ENCODE measurements around a stretch of chr21.

DNA sequence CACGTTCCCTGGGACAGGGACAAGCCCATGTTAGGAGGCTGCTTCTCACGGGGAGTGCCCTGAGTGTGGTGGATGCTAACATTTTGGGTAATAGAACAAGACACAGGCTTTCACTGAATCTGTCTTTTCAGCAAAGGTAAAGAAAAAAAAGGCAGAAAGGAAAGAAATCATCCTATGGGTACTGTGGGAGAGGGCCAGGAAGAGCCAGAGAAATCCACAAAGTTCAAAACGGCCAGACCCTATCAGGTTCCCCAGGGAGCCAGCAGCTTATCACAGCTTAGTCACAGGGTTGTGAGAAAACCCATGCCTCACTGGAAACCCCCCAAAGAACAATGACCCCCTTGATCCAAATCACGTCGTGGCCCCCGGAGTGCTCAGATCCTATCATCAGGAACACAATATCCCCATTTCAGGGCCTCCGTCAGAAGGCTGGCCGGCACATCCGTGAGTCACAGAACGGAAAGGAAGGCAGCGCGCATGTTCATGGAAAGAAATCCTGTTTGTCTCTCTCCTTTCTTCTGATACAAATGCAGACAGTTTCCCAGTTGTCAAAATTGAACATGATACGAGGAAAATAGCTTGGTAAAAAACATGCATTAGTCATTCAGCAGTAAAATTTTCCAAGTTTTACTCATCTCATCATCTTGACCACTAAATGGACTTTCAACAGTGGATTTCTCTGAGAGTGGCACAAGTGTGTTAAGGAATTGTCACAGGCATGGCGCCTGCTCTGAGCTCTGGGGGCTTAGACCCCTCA lies 125.0 kb downstream of the RIPK4 start:
- RRBS: 5% methylated on average over 3 of the region's 14 CpGs
CAGE:
- cytosol, long polyA plus RNA: no peak
- long polyA plus RNA: no peak
- nucleus, long polyA plus RNA: no peak

- RRBS: no CpG with 5 or more reads among the region's 4 CpGs
CAGE:
- cytosol, long polyA plus RNA: no peak
- long polyA plus RNA: no peak
- nucleus, long polyA plus RNA: no peak
Observed at GRCh38 chr21:41642469-41642774, 124.4 kb downstream of the RIPK4 start.

DNA sequence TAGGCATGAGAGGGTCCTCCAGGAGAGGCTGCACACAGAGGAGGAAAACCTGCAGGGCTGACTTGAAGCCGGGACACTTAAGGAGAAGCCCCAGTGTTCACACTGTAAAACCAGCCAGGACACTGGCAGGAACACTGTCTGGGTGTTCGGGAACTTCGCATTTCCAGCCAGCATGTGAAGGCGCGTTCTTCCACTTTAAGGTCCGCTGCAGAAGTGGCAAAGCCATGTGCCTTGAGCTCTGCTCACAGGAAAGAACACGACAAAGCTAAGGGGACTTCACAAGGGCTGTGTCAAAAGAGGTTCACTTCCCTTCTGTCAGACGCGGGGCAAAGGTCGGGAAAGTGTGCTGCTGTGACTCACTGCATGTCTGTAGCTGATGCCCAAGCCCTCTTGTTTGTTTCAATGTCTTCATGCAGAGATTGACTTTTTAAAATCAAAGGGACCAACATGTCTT lies 102.8 kb downstream of the RIPK4 start:
- RRBS: no CpG with 5 or more reads among the region's 10 CpGs
CAGE:
- cytosol, long polyA plus RNA: no peak
- long polyA plus RNA: no peak
- nucleus, long polyA plus RNA: no peak

GRCh38 chr21:41664921-41665449 lies 101.9 kb downstream of the RIPK4 start:
- RRBS: 53% methylated on average over 4 of the region's 16 CpGs
CAGE:
- cytosol, long polyA plus RNA: no peak
- long polyA plus RNA: no peak
- nucleus, long polyA plus RNA: no peak

DNA sequence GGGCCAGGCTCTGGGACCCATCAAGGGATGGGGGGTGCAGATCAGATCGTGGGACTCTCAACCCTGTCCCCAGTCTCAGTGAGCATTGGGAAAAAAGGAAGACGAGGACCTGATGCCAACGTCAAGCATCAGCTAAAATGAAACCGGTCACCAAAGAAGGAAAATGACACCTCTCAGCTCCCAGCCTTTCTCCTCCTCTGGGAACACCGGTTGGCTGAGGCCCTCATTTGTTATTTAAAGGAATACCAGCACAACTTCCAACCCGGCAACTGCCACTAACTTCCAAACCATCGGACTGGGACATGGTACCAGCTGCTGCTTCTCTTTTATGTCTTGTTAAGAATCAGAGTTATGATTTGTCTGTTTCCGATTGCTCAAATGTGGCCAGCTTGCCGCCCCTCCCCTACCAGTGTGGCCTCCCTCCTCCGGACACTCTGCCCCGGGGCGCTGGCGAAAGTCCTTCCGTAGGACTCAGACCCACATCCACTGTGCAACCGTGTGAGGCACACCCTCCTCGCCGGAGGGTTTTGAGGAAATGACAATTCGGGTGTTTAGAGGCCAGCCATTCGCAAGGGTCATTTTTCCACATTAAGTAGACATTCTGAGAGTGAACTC lies 5.7 kb downstream of the RIPK4 start:
- RRBS: 45% methylated on average over 7 of the region's 19 CpGs
CAGE:
- cytosol, long polyA plus RNA: no peak
- long polyA plus RNA: no peak
- nucleus, long polyA plus RNA: no peak

DNA sequence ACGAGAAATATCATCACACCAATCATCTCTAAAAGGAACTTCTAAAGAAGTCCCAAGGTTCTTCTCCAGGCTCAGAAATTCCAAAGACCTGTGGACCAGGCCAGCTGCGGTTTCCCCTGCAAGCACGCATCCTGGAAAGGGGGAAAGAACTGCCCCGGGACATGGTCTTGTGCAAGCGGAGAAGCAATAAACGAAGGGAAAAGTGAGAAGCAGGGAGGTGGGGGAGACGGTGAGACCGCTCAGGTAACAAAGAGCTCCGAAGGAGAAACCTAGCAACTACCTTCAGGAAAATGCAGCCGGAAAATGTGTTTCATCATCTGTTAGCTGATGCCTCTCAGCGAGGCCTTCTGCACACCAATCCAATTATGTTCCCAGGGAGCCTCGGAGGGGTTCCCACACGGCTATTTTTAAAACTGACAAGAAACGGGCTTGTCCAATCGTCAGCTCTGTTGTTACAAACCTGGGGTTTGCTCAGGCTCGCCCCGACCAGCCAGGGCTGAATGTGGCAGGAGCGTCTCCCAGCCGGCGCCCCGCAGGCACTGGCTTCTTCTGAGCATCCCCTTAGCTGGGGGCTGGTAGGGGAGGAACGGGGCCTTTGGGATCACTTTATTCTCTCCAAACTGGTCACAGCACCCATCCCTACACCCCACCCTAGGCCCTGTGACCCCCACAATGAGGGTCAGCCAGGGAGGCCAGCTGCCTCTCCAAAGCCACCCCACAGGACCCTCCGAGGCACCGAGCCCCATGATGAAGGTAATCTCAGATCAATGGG lies 3.4 kb downstream of the RIPK4 start:
- RRBS: no CpG with 5 or more reads among the region's 24 CpGs
CAGE:
- cytosol, long polyA plus RNA: no peak
- long polyA plus RNA: no peak
- nucleus, long polyA plus RNA: no peak

- RRBS: no CpG with 5 or more reads among the region's 14 CpGs
CAGE:
- cytosol, long polyA plus RNA: no peak
- long polyA plus RNA: no peak
- nucleus, long polyA plus RNA: no peak
Observed at GRCh38 chr21:41814052-41814438, 47.2 kb upstream of the RIPK4 start.

DNA sequence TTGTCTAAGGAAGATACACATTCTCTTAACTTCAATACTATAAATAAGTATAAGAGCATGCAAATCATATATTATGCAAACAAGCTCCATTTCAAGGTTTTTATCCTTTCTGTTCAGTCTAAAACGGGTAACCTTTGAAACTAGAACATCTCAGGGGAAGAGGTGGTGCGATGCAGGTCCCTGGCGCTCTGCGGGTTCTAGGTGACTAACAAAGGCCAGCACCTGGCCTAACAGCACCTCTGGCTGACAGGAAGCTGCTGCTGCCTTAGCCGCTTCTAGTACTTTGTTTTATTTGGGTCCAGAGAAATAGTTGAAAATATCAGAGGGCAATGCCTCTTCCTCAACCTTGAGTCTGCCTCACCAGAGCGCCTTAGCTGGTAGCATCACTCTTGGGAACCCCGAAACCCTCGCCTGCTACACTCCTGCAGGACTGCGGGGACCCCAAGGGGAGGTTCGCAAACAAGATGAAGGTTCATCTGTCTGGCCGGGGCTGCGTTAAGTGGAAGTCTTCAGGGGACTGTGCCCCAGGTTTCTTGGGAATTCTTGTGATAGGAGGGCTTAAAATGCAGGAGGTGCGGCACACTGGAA lies 45.5 kb downstream of the PRDM15 start:
- RRBS: no CpG with 5 or more reads among the region's 13 CpGs
CAGE:
- cytosol, long polyA plus RNA: no peak
- long polyA plus RNA: no peak
- nucleus, long polyA plus RNA: no peak

GRCh38 chr21:41895639-41896388 lies 16.7 kb upstream of the PRDM15 start:
- RRBS: no CpG with 5 or more reads among the region's 21 CpGs
CAGE:
- cytosol, long polyA plus RNA: no peak
- long polyA plus RNA: no peak
- nucleus, long polyA plus RNA: no peak

DNA sequence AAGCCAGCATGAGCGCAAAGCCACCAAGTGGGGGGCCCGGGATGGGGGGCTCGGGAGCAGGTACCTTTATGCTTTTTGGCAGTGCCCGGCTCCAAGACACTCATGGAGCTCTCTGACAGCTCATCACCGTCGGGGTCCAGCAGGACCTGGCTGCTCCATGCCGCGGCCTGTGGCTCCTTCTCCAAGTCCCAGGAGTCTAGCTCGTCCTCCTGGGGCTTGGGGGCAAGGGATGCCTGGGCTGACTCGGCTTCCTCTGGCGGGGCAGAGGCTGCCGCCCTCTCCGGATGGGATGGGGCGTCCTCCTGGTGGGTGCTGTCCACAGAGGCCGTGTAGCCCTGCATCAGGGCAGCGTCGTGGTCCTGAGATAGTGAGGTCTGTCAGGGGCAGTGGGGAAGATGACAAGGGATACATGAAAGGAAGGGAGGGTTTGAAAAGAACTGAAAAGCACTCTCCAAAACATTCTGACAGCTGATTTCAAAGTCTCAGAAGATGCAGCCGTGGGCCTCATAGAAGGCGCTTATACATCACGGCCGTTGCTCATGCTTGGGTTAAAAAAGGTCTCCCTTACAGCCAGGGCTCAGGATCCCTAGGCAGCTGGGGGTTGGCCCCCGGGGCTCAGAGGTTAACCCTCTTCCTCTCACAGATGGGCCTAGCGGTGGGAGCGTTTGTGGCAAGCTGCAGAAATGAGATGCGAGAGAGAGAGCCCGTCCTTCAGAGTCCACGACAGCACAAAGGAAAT lies 20.0 kb upstream of the PRDM15 start:
- RRBS: no CpG with 5 or more reads among the region's 27 CpGs
CAGE:
- cytosol, long polyA plus RNA: no peak
- long polyA plus RNA: no peak
- nucleus, long polyA plus RNA: no peak

- RRBS: no CpG with 5 or more reads among the region's 9 CpGs
CAGE:
- cytosol, long polyA plus RNA: no peak
- long polyA plus RNA: no peak
- nucleus, long polyA plus RNA: no peak
Observed at GRCh38 chr21:41920792-41921528, 32.9 kb downstream of the C2CD2 start.

GRCh38 chr21:41999681-42000172 lies 10.4 kb downstream of the ZBTB21 start:
- RRBS: no CpG with 5 or more reads among the region's 4 CpGs
CAGE:
- cytosol, long polyA plus RNA: no peak
- long polyA plus RNA: no peak
- nucleus, long polyA plus RNA: no peak

DNA sequence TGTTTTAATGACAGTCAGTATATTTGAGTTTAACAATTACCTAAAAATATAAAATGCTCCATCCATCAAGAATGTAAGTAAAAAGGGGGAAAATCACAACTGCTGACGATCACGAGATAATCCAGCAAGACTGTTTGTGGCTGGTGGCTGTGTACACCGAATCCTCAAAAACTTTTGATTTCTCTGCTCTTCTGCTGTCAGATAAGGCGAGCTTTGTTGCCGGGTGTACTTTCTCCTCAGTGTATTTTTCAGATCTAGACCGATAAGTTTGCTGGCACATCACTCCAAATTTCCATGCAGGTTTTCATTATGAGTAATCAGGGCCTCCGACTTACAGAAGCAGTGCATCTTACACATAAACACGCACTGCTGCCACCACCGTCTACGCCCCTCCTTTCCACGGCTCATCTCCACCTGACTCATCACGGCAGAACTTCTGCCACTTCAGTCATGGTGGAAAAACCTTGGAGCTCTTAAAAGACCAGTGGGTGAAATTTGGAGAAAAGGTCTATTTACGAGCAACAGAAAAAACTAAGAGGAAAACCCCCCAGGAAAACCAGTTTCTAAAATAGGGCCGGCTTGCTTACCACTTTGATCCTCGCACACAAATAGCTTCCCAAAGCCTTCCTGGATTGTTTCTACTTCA lies 7.7 kb downstream of the ZBTB21 start:
- RRBS: no CpG with 5 or more reads among the region's 15 CpGs
CAGE:
- cytosol, long polyA plus RNA: no peak
- long polyA plus RNA: no peak
- nucleus, long polyA plus RNA: no peak

- RRBS: no CpG with 5 or more reads among the region's 14 CpGs
CAGE:
- cytosol, long polyA plus RNA: no peak
- long polyA plus RNA: no peak
- nucleus, long polyA plus RNA: no peak
Observed at GRCh38 chr21:42012087-42013036, 2.2 kb upstream of the ZBTB21 start.

DNA sequence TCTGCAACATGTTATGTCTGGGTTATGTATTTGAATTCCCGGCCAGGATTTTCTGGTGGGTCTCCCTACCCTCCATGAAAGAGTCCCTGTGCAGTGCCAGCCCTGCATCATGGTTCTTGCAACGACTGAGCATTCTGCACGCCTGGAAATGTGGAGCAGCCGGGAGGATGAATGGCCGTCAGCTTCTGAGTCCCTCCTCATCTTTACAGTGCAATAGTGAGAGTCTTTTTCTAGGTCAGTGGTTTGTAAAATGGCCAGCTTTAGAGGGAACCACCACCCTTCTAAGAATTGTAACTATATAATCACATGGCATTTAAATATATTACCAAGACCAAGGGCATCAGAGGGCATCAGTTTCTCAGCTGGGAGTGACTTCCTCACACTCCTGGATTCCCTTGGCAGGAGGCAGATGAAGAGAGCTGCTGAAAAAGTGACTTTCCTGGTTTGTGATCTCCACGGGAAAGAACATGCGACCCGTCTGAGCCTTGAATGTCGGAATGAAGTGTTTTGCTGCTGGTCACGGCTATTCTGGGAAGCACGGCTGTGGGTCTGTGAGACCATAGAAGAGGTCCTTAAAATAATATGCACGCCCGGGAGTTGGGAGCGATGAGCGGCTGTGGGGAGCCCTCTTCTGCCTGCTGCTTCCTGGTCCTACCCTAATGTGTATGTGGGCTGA lies 13.4 kb upstream of the UMODL1 start:
- RRBS: no CpG with 5 or more reads among the region's 15 CpGs
CAGE:
- cytosol, long polyA plus RNA: no peak
- long polyA plus RNA: no peak
- nucleus, long polyA plus RNA: no peak

DNA sequence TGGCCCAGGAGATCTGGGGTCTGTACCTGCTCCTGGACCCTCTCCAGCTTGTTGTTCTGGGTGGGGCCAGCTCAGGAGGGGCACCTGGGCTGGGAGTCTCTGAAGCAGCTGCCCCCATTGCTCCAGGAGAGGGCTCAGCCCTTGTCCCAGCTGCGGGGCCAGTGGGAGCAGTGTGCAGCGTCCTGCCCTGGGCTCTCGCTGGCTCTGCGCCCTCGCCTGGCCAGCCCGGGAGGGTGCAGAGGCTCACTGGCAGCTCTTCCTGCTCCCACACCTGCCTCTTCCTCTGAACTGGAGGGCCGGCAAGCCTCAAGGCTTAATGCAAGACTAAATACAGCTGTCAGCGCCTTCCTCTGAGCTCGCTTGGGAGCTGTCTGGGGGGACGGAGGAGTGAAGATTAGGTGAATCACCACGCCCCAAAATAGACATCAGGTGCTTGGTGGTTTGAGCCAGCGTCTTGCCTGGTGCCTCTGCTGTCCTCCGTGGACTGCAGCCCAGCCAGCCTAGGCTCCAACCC lies 36.7 kb downstream of the UMODL1 start:
- RRBS: 10% methylated on average over 2 of the region's 13 CpGs
CAGE:
- cytosol, long polyA plus RNA: no peak
- long polyA plus RNA: no peak
- nucleus, long polyA plus RNA: no peak

GRCh38 chr21:42188122-42188754 lies 30.7 kb upstream of the ABCG1 start:
- RRBS: no CpG with 5 or more reads among the region's 8 CpGs
CAGE:
- cytosol, long polyA plus RNA: no peak
- long polyA plus RNA: no peak
- nucleus, long polyA plus RNA: no peak

DNA sequence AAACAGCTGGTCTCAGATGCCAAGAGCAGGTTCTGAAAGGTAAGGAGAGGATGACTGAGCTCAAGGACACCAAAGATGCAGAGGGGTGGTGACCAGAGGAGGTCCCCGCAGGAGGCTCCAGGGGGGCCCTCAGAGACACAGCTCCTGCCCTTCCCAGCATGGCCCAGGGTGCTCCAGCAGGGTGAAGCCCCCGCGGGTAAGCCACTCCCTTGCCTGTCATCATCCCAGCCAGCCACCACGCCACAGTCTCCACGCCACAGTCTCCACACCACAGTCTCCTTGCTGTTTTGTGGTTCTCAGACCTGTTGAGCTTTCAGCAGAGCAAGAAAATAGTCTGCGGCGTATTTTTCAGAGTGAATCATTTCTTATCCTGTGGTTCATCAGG lies 25.9 kb upstream of the ABCG1 start:
- RRBS: no CpG with 5 or more reads among the region's 7 CpGs
CAGE:
- cytosol, long polyA plus RNA: no peak
- long polyA plus RNA: no peak
- nucleus, long polyA plus RNA: no peak

DNA sequence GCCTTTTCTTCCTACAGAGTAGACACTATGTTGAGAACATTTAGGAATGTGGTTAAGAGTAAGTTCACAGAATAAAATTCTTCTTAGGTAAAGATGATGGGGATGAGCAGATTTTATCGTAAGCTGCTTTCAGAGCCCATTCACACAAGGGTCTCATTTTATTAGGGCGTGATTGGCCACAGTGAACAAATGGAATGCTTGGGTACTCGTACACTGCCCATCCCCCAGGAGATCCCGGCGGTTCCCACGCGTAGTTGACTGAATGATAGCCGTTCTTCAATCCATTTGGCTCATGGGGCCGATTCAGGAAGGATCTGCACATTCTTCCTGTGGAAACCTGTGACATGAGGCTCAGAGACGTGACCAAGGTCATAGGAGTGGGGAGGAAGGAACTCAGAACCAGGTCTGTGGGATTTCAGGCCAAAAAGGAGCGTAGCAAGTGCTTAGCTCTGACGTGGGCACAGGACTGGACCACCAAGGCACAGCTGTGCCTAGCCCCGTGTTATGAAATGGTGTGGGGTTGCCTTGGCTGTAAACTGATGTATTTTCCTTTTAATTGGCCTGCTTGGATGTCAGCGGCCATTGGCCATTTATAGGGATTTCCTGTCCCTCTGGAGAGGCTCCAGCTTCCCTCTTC lies 11.7 kb downstream of the ABCG1 start:
- RRBS: no CpG with 5 or more reads among the region's 14 CpGs
CAGE:
- cytosol, long polyA plus RNA: no peak
- long polyA plus RNA: no peak
- nucleus, long polyA plus RNA: no peak

- RRBS: no CpG with 5 or more reads among the region's 12 CpGs
CAGE:
- cytosol, long polyA plus RNA: no peak
- long polyA plus RNA: no peak
- nucleus, long polyA plus RNA: no peak
Observed at GRCh38 chr21:42262803-42263338, 43.9 kb downstream of the ABCG1 start.